ENCODE results near the genes NELFCD, EDN3 and PHACTR3.

GRCh38 chr20:58722290-58722525 is 29.6 kb downstream of the NPEPL1 start:
- PRO-cap = unidirectional peak, plus-strand start at chr20:58722459

DNA sequence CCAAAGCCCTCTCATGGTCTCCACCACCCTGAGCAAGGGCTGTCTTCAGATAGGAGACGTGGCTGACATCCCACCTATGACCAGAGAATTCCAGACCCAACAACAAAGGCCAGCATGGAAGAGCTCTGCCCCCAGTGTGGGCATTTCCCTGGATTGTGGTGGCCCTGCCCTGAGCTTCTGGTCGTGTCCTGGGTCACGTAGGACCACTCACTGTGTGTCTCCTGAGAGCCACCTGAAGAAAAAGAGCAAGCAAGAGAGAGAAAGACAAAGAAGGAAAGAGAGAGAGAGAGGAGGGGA is 92.7 kb downstream of the NPEPL1 start:
- PRO-cap = no peak

GRCh38 chr20:58840332-58840989 is 50.8 kb upstream of the GNAS start:
- PRO-cap = no peak

GRCh38 chr20:58850100-58850741 is 41.0 kb upstream of the GNAS start:
- PRO-cap = no peak

DNA sequence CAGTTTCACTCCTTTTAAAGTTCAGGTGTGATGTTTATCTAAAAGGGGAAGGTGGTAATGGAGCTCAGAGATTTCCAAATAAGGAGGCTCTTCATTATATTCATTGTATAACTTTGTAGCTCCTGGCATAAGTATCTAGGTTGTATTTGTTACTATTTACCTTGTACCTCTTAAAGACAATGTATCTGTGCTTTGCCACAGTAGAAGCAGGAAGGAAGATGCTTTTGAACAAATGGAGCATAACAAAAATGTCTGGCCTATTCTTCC is 4.2 kb upstream of the GNAS start:
- PRO-cap = no peak

DNA sequence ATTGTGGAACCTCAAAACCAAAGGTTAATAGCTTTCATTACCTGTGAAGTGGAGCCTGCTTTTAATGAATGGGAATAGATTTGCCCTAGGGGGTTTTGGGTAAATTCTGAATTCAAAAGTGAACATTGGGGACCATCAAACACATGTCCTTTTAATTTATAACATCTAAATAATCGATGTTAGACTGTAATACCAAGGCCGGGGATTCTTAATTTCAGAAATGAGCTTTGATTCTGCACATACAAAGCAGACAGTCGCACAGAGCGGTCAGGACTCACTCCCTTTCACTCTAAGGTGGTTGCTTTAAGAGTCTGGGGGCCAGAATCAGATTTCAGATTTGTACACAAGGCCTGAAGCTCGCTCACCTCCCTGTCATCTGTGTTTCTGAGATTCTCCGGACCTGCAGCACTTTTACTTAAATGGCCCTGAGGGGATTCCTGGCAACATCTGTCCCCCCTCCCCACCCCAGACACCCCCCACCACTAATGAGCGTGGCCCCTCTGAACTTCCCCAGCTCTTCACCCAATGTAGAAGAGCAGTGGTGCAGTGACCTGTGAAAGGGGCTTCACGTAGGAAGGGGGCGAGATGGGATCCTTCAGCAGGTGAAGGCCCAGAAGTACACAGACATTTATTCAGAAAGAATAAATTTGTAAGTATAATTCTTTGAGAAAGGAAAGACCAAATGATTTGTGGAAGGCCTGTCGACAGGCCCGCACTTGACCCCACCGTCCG is 10.0 kb downstream of the GNAS start:
- PRO-cap = no peak

DNA sequence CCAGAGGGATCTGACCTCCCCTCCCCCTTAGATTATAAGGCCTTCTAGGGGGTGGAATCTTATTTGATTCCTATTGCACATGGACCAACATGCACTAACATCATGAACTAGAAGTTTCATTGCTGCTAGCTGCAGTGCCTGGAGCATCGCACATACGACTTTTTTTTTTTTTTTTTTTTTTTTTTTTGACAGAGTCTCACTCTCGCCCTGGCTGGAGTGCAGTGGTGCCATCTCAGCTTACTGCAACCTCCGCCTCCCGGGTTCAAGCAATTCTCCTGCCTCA is 11.3 kb downstream of the GNAS start:
- PRO-cap = no peak

GRCh38 chr20:58905207-58905630 is 14.0 kb downstream of the GNAS start:
- PRO-cap = no peak

DNA sequence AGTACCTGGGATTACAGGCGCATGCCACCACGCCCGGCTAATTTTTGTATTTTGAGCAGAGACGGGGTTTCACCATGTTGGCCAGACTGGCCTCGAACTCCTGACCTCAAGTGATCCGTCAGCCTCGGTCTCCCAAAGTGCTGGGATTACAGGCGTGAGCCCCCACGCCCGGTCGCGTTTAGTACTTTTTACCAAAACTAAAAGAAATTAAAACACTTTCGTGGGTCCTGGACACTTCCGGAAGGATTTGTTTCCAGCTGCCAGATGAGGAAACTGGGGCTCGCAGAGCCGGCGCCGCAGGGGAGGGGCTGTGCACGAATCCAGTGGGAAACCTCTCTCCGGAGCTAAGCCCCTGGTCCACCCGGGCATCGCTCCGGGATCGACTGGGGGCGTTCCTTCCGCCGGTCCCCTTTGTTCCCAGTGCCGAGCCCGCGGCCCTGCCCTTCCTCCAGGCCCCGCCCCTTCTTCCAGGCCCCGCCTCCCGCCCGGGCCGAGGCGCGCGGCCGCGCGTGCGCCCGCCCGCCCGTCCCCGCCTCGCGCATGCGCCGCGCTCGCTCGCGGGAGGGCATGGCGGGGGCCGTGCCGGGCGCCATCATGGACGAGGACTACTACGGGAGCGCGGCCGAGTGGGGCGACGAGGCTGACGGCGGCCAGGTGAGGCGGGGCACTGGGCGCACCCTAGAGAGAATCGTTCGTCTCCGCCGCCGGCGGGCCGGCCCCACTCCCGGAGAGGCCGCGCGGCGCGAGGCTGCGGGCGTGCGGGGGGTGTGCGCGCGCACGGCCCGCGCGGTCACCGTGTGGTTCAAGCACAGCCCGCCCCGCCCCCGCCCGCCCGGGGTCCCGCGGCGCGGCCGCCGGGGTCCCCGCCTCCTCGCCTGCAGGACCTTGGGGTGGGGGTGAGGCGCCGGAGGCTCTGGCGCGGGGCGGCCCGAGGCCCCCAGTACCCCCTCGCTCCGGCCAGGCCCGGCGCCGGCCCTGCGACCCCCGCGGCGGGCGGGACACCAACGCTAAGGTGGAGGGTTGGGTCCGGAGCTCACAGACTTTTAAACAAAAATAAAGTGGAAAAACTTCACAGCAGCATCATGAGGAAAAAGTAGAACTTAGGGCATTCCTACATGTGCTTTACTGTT is at the start of gene NELFCD:
Gene NELFCD (plus strand): TSS at position 541 of the 1,130 bp plus-strand sequence.
- PRO-cap = bidirectional peak, plus-strand start at position 568 of the sequence, minus-strand start at position 385 of the sequence; bidirectional peak, plus-strand start at position 880 of the sequence, minus-strand start at position 799 of the sequence

- PRO-cap = unidirectional peak, plus-strand start at chr20:59006433
Measured at GRCh38 chr20:59005869-59006562, 1.0 kb downstream of the CTSZ start.

- PRO-cap = no peak
Measured at GRCh38 chr20:59019633-59019875, 325 bp downstream of the TUBB1 start.

GRCh38 chr20:59063756-59064132 is 21.2 kb upstream of the PRELID3B start:
- PRO-cap = no peak

DNA sequence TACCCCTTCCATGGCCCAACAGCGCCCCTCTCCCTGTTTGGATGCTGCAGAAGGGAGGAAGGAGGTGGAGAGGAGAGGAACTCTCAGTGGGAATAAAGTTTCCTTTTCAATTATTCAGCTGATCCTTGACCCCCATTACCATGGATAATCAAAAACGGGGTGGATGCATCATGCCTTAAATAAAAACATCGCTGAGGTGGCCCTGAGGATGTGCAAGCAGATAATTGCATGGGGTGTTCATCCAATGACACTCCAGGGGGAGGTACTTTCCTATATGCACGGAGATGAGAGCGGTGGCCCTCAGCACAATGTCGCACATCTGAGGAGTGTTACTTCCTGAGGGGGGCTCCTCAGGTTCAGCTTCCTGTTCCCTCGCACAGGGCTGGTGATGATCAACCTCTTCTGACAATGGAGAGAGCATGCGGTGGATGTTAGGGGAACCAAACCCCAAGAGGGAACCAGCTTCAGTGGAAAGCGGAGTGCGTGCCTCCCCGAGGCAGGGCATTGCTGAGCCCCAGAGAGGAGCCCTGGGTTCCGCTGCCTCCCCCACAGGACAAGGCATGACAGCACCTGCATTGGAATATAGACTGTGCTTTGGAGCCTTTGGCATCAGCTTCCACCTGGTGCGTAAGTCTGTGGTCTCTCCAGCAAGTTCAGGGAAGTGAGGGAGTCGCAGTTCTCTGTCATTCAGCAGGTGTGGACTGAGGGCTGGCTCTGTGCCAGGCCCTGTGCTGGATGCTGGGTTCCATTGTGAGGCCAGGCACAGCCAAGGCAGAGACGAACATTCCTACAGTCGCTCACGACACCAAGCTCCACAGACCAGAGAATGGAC is 4.1 kb upstream of the ZNF831 start:
- PRO-cap = unidirectional peak, plus-strand start at position 379 of the sequence; unidirectional peak, plus-strand start at position 467 of the sequence; unidirectional peak, plus-strand start at position 763 of the sequence

- PRO-cap = no peak
Measured at GRCh38 chr20:59195512-59196056, 32.0 kb downstream of the ZNF831 start.

DNA sequence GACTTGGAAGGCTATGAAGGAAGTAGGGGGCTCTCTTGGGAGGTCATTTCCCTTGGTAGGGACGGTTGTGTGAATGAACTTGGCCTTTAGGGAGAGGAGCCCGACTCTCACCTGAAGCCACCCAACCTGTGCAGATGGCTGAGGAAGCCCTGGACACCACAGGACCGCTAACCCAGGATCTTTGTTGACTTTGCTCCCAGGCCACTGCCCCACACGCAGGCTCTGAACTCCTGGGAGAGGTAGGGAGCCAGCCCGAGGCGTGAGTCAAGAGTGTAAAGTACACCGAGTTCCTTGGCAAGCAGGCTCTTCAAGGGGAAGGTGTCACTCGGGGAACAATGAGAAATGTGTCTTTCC is 609 bp upstream of the EDN3 start:
- PRO-cap = no peak

DNA sequence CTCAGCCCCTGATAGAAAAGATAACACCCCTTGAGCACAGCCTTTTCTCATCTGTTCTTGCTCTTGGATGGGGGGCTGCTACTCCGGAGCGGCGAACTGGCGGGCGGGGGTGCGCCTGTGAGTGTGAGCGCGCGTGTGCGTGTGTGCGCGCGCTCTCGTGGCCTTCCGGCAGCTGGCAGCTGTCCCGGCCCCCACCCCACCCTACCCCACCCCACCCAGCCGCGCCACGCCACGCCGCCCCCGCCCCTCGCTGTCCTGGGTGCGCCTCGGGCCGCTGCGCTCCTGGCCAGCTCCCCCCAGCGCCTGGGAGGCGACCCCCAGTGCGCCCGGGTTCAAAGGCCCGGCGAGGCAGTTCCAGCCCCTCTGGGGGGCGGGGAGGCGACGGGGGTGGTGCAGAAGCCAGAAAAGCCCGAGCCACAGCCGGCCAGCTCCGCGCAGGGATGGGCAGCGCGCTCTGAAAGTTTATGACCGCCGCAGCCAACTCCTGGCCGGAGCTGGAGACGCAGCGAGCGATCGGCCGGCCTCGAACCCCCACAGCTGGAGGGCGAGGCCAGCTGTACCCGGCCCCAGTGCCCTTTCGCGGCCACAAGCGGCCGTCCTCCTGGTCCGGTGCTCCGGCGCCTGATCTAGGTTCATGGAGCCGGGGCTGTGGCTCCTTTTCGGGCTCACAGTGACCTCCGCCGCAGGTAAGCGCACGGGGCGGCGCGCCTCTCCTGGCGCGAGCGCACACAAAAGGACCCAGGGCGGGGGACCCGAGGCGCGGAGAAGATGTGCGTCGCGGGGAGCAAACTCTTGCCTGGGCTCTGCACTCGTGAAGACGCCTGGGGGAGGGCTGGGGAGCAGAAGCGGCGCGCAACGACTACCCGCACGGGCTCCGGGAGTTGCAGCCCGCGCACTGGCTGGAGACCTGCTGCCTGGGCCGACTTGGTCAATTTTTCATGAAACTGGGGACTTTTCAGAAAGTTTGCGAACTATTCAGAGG is at the start of gene EDN3:
Gene EDN3 (plus strand): TSS at position 433 of the 982 bp plus-strand sequence.
- PRO-cap = no peak

DNA sequence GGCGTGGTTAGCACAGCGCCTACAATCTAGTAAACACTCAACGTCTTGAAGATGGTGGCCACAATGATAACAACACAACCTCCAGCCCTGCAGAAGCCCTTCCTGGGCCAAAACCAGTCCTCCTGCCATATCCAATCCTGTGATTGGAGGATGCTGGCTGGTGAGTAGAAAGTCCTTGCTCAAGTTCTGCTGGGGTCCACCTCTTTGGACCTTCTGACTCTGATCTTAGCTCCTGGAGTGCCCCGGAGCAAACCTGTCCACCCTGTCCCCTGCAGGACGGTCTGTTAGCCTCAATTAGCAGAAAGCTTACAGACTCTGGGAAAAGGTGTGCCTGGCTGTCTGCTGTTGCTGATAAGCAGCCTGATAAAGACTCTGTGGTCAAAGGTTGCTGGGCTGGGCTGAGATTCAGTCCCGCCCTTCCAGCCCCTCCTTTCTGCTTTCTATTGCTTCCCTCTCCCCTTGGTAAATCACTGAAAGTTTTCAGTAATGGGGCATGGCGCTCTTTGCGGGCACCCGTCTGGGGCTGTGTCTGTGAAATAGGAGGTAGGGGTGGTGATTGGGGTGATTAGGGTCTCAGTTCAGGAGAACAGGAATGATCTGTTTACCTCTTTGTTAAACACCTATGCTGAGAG is 8.4 kb downstream of the EDN3 start:
- PRO-cap = no peak

- PRO-cap = no peak
Measured at GRCh38 chr20:59603711-59604576, at the start of gene PHACTR3. Gene PHACTR3, plus strand, starts transcription at chr20:59604540.

DNA sequence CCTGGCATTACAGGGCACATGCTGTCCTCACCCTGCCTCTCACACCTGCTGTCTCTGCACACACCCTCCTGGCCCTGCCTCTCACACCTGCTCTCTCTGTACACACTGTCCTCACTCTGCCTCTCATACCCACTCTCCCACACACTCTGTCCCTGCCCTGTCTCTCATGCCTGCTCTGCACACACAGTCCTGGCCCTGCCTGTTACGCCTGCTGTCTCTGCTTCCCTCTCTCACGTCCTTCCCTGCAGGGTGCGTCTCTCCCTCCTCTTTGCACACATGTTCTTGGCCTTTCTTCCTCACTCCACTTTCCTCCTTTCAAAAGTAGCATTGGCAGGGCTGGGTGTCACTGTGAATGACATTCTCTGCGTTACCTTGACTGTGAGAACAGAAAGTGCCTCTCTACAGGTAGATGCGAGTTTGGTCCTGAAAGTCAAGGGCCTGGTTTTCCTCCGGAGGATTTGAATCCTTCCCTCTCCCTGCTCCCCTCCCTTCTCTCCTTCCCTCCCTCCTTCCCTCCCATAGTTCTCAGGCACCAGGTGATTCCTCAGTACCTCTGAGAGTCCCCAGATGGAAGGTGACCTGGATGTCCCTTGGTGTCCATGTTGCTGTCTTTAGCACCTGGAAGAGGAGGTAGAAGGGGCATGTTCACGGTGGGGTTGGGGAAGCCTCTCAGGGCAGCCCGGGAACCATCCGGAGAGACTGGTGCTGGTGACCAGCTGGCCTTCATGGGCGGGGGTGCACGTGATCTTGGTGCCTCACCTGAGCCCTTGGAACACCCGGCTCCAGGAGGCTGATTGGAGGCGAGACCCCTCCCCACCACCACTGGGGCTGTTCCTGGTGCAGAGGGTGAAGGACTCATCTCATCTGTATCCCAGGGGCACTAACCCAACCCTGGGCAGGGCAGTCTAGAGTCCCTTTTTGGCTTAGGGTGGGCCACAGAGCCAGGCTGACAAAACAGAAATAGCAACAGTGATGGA is 106.6 kb downstream of the SYCP2 start:
- PRO-cap = no peak

GRCh38 chr20:59938584-59939615 is 1.2 kb downstream of the PPP1R3D start:
- PRO-cap = no peak